Mesenchymal stem cell of Wharton's jelly (primary cell): ENCODE measurements around a stretch of chr2.

GRCh38 chr2:64750491-64751107, 96.9 kb upstream of the SERTAD2 start:
- CAGE, long polyA plus RNA, result no peak

DNA sequence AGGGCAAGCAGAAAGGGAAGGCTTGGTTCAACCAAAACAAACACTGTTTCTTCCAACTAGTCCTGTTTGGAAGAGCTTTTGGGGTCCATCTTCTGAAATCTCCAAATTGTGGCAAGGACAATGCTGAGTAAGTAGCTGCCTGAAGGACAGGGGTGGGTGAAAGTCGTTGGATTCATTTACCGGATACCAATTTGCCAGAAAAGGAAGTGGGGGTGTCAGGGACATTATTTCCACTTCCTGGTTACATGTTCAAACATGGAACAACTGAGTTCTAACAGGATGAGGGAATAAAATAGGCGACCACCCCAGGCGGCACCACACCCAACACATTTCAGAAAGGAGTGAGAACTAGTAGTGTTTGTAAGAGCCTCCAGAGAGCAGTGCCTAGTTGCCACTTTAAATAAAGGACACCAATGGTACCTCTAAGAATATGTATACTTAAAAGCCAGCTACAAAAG, 158.6 kb upstream of the SERTAD2 start:
- CAGE, long polyA plus RNA, result no peak

- CAGE, long polyA plus RNA, result no peak
Observed at GRCh38 chr2:64819414-64820218, 165.9 kb upstream of the SERTAD2 start.

GRCh38 chr2:64837970-64838679, 151.1 kb upstream of the SLC1A4 start:
- CAGE, long polyA plus RNA, result no peak

- CAGE, long polyA plus RNA, result no peak
Observed at GRCh38 chr2:64946087-64946899, 42.9 kb upstream of the SLC1A4 start.

GRCh38 chr2:64990180-64990694, 1.0 kb downstream of the SLC1A4 start:
- CAGE, long polyA plus RNA, result no peak

GRCh38 chr2:65075699-65076323, 19.6 kb downstream of the CEP68 start:
- CAGE, long polyA plus RNA, result no peak

DNA sequence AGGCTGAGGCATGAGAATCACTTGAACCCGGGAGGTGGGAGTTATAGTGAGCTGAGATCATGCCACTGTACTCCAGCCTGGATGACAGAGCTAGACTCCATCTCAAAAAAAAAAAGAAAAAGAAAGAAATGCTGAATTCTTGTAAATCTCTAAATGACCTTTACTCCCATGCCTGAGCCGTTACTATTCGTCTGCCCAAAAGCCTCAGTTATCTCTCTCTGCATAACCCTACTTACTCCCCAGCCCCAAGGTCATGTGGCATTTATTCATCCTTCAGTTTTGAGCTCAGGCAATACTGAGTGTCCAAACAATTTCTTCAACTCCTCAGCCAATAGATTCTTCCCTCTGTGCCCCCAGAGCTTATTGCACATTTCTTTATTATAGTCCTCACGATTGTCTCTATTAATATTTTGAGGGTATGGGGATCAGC, 28.8 kb downstream of the RAB1A start:
- CAGE, long polyA plus RNA, result no peak

DNA sequence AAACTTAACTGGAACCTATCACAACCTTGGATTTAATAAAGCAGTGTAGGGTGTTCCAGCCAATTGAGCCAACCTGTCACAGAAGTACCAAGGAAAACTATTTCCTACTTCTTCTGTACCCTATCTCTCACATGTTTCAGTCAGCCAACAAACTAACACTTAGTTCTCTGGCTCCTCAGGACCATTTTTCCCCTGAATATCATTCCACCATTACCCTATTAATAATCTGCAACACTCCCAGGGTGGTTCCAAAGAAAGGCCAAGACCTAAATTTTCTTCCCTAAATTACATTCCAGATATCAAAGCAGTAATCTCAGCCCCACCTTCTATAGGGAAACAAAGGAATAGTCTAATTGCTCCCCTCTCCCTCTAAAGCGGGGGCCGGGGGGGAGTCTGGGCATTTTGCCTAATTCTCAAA, 8.5 kb downstream of the RAB1A start:
- CAGE, long polyA plus RNA, result no peak

- CAGE, long polyA plus RNA, result no peak
Observed at GRCh38 chr2:65204877-65205100, 22.8 kb upstream of the ACTR2 start.

DNA sequence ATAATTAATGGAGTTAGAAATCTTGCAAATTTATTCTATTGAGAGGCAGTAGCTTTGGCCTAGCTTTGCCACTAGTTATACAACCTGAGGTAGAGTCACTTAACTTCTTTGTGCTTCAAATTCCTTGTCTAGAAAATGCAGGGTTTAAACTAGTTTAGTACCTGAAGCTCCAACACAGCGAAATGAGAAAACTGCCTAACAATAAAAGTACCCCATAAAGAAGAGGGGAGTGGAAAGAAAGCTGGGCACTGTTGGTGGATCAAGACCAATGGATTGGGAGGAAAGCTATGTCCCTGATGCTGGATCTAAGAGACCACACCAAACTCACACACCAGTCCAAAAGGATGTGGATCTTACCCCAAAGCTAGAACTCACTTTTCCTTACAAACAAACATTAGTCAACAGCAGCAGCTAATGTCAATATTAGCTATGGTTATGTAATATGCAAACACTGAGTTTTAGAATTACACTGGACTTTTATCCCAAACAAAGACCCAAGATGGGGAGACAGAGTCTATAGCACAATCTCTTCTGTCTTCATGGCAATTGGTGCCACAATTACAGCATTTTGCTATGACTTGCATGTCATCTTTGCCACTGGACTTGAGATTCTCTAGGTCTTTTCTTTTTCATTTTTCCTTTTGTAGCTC, 59.2 kb downstream of the SPRED2 start:
- CAGE, long polyA plus RNA, result no peak

DNA sequence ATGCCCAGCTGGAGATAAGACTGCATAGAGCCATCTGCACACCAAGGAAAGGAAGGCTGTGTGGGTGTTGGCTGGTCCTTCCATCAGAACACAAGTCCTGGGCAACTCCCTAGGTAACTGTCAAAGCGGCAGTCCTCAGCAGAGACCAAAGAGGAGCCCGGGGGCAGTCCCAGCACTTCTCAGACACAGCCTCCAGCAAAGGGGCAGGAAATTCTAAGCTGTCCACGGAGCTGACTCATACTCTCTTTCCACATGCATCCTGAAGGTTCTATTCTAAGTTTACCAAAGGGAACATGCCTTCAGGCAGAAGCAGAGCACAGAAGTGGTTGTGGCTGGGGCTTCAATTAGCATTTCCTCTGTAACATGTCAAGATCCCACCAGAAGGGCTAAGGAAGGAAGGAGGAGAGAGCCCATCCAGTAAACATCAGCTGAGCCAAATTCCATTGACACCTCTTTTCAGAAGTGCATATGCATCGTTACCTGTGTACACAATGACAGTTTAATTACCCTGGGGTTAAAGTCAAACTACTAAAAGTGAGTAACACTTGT, 54.7 kb downstream of the SPRED2 start:
- CAGE, long polyA plus RNA, result no peak

DNA sequence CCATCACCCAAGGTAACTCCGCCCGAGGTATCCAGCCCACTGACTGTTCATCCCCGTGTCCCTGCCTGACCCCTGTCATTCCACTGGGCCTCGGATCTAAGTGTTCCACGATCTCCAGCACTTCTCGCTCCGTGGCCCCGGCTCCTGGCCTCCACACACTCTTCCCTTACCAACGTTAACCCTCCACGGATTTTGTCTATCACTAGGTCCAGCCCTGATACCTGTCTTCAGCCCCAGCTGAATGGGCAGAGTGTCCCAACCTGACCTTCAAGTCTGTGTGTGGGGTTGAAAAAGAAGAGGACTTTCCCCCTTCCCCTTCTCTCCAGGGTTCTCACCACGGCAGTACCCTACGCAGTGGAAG, 37.4 kb downstream of the SPRED2 start:
- CAGE, long polyA plus RNA, result no peak

- CAGE, long polyA plus RNA, result no peak
Observed at GRCh38 chr2:65639381-65639860, 207.0 kb upstream of the SPRED2 start.

GRCh38 chr2:66390946-66391327, 44.0 kb upstream of the MEIS1 start:
- CAGE, long polyA plus RNA, result no peak

DNA sequence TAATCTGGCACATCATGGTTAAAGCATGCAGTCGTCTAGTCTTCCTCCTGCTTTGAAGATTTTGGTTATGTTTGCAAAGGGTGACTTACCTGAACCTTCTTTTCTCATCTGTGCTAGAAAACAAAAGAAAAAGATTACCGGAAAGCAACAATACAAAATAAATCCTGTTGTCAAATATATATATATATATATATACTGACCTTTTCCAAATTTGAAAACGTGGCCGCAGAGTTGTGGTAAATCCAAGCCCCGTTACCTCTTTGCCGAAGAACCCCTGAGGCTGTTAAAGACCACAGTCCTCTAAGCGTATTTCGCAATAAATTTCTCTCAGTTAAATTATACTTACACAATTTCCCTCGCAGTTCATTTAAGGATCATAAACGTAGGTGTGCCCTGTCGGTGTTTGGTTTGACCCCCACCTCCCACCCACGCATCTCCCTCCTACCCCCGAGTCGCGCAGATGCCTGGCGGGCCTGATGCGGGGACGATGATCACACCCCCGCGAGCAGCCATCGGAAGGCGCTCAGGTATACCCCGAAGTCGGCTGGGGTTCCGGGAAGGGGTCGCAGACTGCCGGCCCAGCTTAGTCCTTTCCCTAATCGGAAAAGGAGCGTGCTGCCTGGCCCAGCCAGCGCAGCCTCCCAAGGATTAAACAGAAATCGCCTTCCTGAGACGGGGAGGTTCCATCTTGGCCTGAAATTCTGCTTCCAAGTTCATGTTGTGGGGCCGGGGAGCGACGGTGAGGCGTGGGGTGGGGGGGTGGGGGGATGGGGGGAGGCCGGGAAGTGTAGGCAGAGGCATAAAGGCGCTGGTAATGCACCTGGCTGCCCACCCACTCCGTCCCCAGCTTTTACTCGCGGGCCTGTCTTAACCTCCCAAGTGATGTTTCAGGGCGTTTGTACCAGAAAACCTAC, 2.9 kb upstream of the MEIS1 start:
- CAGE, long polyA plus RNA, result no peak

GRCh38 chr2:66476295-66477143, 41.6 kb downstream of the MEIS1 start:
- CAGE, long polyA plus RNA, result no peak

- CAGE, long polyA plus RNA, result no peak
Observed at GRCh38 chr2:66575729-66576356, 140.9 kb downstream of the MEIS1 start.

DNA sequence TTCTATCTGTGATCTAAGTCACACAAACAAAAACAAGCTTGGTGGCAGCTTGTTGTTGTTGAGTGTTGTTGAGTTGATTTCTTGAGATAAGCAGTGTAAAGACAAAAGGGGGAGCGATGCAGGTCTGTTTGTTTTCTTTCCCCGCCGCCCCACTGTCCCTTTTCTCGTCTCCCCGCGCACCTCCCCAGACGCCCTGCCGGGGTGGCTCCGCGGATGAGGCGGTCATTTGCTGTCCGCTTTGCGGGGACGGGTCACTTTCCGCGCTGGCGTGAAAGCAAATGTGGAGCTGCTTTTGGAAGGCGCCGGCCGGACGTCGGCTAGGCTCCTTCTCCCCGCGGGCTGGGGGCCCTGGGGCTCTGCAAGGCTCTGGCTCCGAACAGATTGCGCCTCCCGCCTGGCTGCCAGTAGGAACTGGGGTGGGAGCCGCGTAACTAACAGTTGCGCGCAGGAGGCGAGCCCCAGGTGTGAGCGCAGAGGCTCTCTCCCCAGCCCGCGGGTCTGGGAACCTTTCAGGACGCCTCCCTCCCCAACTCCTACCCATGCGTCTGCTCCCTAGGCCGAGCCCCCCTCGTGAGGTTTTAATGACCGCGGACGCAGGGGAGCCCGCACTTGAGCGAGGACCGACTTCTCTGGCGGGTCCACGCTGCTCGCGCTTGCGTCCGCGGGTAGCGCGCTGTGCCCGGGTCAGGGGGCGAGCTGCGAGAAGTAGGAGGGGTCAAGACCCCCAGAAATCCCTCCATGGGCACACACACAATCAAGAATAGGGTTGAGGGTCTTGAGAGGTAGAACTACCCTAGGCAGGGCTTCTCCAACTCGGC, 146.6 kb downstream of the MEIS1 start:
- CAGE, long polyA plus RNA, result no peak

GRCh38 chr2:66693058-66693654, 258.2 kb downstream of the MEIS1 start:
- CAGE, long polyA plus RNA, result no peak